Cardiac atrium fibroblast (primary cell): Measurements from ENCODE around the genes GAGE2A, CCNB3, CENPVL2 and HSD17B10.

GRCh38 chrX:49061833-49062702 lies 3.3 kb downstream of the CCDC120 start:
- RAMPAGE, long total RNA, result no peak

DNA sequence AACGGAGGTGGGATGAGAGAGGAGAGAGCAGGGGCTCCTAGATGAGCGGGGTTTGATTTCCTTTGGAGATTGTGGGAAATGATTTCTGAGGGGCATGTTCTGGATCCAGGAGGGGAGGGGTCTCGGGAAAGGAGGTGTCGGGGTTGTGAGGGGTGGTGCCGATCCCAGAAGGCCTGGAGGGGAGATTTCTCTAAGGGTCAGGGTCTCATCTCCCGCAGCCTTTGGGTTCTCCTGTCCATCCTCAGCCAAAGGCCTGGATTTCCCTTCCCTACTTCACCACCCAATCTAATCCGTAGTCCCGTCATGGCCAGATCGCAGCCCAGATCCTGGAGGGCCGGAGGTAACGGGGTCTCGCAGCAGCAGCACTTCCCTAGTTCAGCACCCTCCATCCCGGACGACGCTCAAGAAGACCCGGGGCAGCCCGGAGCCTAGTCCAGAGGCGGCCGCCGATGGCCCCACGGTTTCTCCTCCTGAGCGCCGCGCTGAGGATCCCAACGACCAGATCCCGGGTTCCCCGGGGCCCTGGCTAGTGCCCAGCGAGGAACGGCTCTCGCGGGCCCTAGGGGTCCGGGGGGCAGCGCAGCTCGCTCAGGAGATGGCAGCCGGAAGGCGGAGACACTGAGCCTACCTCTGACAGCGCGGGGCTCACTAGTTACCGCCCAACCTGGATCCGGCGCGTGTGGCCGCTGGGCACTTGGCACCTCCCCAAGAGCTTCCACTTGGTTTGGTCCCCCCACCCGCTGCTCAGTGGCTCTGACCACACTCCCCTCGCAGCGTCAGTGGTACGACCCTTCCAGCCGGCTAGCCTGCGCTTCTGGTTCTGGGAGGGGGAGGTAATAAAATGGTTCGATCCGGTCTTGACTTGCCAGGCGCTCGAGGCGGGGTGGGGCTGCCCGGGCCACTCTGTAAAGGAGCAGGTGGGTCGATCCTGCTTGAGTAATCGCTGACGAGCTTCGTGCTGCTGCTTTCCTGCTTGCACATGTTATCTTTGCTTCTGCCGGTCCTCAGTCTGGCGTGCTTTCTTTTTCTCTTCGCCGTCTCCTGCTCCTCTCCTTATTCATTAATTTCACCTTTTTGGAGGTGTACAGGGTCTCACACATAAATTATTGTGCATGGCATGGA lies 3.6 kb downstream of the MAGIX start:
- RAMPAGE, long total RNA, result no peak

GRCh38 chrX:49178171-49178608 lies 6.5 kb downstream of the PLP2 start:
- RAMPAGE, long total RNA, result no peak

DNA sequence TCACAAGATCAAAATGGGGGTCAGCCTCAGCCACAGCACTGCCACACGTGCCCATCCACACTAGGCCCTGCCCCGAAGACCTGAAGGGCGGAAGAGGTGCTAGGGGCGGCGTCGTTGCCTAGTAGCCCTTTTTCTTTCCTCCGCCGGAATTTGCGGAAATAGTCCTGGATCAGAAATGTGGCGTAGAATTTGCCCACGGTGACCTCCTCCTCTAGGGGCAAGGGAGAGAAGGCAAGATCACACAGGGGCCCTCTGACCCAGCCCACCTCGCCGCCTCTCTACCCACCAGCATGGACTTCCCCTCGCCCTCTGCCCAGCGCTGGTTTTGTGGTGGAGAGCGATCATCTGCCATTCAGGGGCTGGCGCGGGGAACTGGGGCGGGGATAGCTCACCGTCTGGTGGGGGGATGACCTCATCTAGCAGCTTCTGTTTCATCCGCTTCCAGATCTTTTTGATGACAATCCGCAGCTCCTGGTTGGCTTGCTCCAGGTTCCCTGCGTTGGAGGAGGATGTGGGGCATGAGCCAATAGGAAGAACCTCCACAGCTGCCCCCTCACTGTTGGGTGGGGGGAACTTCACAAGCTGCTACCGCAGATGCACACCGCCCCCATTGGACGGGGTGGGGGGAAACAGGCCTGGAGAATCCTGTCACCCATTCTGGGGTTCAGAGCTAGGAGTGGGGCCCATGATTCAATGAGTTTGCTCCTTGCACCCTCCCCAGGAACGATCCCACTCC lies 9.7 kb upstream of the SYP start:
- RAMPAGE, long total RNA, result no peak

DNA sequence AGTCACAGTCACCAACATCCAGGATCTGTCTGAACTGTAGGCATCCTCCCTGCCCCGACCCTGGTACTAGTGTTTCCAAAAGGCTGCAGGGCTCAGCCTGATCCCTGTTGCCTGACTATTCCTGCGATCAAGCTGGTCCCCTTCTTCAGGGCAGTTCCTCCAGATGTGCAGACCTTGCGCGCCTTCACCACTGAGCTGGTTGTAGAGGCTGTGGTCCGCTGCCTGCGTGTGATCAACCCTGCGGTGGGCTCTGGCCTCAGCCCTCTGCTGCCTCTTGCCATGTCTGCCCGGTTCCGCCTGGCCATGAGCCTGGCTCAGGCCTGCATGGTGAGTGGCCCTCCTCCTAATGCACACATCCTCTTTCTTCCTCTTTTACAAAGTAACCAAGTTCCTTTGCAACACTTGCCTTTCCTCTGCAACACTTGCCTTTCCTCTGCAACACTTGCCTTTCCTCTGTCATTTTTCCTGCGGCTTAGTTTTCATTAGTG lies 1.7 kb downstream of the CCDC22 start:
- RAMPAGE, long total RNA, result no peak

- RAMPAGE, long total RNA, result no peak
These were observed at the start of gene GAGE2A for GRCh38 chrX:49589121-49589654. Gene GAGE2A (plus strand): TSS chrX:49589496.

GRCh38 chrX:49840815-49841286 lies 11.7 kb downstream of the PAGE4 start:
- RAMPAGE, long total RNA, result no peak

- RAMPAGE, long total RNA, result no peak
These were observed 2.0 kb upstream of the USP27X start for GRCh38 chrX:49877273-49877738.

DNA sequence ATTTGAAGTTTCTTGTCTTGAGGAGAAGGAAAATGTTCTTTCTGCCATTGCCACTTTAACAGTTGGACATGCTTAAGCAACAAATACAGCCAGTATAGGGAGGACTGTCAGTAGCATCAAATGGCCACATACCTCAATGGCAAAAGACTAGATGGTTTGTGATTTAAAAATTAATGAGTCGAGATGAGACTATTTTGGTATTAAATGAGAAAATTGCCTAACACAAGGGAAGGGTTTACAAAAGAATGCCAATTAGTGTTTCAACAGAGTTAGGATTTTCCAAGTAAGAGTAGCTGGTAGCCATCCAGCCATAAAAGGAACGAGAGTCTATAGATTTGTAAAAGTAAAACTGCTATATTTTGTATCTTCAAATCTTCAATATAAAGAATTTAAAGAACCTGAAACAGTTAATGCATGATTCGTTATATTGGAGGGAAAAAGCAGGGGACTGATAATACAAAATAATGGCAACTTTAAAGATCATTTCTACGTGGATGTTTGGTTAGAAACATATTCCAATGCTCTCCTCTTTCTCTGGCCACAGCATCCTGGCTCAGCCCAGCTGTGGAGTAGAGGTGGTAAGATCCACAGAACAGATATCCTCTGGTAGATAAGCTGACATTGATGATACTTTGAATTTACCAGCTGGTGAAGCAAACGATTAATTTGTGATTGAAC lies 105.8 kb downstream of the AKAP4 start:
- RAMPAGE, long total RNA, result no peak

GRCh38 chrX:50204201-50204951 lies at the start of gene CCNB3:
Gene CCNB3 (plus strand): TSS chrX:50204765.
- RAMPAGE, long total RNA, result no peak

DNA sequence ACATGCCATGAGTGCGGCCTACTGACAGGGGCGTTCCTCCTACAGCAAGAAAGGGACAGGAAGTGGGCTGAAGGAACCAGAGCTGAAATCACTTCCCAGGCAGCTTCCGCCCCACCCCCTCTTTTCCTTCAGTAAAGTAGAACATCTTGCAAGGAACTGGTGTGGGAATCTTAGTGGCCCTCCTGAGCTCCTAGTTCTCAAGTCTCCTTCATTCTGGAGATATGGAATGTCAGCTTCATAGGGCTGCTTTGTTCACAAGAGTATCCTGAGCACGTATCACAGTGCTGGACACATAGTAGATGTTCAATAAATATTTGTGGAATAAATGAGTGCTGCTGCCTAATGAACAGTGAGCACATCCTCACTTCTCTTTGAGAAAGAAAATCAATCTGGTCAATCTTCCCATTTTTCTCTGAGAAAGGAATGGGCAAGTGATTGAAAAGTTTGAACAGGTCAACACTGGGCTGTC lies 167.7 kb upstream of the DGKK start:
- RAMPAGE, long total RNA, result no peak

GRCh38 chrX:50770425-50770874 lies 43.5 kb downstream of the SHROOM4 start:
- RAMPAGE, long total RNA, result no peak

- RAMPAGE, long total RNA, result no peak
These were observed at the start of gene CENPVL2 for GRCh38 chrX:51682615-51683119. Gene CENPVL2 (minus strand): TSS chrX:51682831.

GRCh38 chrX:52576810-52577309 lies 60.0 kb upstream of the XAGE1B start:
- RAMPAGE, long total RNA, result no peak

DNA sequence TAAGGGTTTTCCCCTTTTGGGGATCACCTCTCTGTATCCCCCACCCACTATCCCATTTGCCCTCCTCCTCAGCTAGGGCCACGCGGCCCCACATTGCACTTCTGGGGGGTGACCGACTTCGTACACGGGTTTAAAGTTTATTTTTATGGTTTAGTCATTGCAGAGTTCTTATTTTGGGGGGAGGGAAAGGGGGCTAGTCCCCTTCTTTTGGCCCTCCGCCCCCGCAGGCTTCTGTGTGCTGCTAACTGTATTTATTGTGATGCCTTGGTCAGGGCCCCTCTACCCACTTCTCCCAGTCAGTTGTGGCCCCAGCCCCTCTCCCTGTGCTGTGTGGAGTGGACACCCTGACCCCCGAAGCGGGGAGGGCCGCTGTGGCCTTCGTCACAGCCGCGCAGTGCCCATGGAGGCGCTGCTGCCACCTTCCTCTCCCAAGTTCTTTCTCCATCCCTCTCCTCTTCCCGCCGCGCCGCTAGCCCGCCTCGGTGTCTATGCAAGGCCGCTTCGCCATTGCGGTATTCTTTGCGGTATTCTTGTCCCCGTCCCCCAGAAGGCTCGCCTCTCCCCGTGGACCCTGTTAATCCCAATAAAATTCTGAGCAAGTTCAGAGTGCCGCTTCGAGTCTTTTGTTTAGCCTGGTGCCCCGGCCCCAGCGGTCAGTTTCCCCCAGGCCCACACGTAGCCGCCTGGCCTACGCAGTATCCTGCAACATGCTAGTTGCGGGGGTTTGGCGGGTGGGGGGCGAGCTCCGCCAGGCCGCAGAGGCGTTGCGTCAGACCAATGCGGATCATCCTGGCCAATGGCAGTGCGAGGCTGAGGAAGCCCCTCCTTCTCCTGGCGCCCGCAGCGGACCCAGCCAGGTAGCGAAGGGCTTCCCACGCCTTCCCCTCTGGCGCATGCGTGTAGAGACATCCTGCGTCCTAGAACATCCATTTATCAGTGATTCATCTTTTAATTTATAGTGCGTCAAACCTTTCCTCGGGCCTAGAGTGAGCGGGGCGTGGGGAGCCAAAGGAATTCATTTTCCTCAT lies 5.7 kb upstream of the KANTR start:
- RAMPAGE, long total RNA, result no peak

DNA sequence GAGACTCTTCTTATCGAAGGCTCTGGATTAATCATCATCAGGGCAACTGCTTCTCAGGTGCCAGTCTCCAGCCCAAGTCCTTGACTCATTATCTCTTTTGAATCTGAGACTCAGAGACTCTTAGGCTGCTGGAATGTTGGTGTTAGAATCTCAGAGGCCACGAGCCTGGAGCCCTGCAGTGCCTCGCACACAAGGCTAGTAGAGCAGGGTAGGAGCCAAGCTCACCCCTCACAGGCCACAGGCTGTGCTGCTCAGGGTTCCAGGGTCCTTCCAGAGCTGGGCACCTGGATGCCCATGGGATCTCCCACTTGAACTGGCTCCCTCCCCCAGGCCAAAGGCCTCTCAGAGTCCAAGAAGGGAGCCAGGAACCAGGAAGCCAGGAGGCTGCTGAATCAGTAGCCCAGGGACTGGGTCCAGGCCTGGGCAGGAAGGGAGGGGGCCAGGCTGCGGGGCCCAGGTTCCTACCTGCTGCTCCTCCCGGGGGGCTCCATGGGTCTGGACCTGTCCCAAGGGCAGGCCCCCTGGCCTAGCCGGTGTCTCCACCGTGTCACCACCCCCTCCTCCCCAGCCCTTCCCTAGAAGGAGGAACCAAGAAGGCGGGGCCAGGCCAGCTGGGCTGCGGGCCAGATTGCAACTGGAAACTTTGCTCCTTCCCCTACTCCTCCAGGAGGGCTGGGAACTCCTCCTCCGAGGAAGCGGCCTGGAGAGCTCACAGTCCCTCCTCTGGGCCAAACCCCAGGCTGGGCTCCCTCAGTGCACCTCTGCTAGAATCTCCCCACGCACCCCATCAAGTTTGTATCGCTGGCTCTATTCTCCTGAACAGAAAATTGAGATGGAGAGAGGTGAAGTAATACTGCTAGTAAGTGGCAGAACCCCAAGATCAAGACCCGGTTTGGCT lies 39.9 kb downstream of the IQSEC2 start:
- RAMPAGE, long total RNA, result start-site peak on the minus strand centred at position 569 of the sequence, 34 bp wide, 19 and 22 reads in 2 replicates

- RAMPAGE, long total RNA, result no peak
These were observed 552 bp downstream of the IQSEC2 start for GRCh38 chrX:53320344-53321251.

DNA sequence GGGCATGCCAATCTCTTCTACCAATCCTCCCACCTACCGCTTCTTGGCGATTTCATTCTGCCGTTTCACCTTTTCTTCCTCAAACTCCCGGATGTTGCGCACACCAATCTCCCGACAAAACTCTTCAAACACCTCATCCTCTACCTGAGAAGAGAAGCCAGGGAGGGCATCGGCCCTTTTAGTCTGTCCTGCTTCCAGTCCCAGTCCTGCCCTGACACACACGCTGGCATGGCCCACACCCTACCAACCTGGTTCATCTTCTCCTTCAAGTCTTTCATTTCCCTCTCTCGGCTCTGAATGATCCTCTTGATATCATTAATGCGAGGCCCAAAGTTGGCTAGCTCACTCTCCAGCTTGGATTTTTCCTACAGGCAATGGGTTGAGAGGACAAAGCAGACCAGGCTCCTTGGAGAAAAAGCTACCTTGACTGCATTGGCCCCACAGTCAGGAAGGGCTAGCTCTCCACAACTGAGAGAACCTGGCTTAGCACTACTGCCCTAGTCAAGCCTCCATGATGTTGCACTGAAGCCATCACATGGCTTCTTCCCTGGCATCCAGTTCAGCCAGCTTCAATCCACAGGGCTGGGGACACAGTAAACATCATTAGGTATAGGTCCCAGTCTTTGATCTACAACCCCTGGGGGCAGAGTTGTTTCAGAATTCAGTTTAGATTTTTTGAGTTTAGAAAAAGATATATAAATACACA lies 18.8 kb downstream of the SMC1A start:
- RAMPAGE, long total RNA, result no peak

GRCh38 chrX:53434049-53434949 lies at the start of gene HSD17B10:
Gene HSD17B10 (minus strand): TSS chrX:53434370.
- RAMPAGE, long total RNA, result no peak

DNA sequence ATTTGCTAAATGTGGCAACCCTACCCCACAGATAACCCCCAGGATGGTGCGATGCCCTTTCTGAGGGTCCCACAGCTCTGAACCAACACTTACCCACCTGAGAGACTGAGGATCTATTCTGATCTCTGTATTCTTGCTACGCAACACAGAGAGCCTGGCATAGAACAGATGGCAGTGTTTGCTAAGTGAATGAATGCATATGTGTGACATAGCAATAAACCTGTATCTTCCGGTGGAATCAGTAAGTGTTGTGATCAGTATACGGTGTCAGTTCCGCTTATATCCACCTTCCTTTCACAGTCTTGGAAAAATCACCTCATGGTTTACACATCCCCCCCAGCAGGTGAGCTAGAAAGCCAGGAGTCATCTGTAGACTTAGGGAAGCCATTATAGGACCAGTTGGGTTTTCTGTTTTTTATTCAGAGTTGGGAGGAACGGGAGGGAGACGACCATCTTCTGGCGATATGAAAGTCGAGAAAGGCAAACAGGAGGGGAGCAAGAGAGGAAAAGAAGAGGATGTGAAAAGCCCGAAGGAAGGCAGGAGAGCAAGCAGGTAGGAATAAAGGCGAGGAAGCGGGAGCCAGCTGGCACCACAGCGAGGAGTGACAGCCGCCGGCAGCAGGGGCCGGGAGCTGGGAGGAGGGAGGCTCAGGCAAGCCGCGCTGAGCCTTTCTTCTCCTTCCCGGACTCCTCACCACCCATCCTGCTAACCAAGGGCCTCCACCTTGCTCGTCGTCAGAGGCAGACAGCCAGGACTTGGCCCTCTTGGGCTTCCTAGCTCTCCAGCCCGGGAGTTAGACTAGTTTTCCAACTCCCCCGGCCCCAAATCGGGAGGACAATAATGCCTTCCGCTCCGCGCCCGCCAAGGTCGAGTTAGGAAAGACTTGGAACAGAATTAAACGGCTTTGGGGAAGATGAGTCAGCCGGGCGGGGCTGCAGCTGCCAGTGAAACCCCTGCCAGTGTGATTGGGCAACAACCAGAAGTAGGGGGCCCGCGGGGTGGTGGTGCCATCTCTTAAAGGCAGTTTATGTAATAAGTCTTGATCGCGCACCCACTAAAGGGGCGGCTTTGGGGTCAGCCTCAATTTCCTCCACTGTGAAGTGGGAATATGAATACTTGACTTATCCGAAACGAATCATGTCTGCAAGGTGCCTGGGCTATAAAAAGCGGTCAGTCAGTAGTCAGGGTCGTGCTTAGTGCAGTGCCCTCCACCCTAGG lies 6.3 kb upstream of the HSD17B10 start:
- RAMPAGE, long total RNA, result no peak